ENCODE results near the genes G6PC3, SLC4A1 and DCAKD.

DNA sequence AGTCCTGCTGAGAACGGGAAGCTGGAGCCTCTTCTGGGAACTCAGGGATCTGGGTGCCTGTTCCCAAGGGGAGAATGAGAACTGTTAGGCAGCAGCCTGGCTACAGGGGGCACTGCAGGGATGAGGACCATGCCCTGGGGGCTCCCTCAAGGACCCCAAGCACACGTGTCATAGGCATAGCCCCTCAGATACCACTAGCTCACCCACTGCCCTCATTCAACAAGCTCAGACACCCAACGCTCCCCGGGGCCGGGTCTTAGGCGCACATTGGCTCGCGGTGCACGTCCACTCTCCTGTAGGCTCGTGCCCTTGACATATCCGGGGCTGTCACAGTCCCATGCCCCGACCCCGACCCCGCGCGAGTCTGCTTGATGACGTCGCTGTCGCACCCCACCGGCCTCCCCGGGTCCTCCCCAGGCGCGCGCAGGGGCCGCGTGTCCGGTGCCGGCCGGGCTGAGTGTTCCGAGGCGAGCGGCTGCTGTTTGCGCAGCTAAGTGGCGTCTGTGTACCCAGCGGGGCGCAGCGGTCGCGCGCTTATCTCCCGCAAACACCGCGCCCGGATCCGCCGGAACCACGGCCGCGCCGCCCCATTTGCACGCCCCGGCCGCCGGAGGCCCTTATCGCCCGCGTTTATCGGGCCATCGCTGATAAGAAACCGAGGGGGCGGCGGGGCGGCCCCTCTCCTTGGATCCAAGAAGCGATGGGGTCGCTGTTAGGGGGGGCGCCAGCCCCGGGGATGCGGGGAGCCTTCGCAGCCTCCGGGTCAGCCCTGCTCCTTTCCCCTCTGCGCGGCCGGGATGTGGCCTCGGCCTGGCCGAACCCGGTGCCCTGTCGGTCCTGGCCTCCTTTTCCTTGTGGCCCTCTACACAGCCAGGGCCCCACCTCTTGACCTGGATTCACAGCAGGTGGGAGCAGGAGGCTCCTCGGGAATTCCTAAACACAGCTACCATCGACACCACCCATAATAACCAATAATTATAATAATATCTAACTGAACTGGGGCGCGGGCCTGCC, 20.7 kb upstream of the NAGS start:
- PRO-cap, 4 experiments: no peak in any of the 4 experiments
- RAMPAGE, long total RNA, 2 experiments: no peak in any of the 2 experiments
- RRBS: 2% methylated on average over 49 of the region's 81 CpGs

DNA sequence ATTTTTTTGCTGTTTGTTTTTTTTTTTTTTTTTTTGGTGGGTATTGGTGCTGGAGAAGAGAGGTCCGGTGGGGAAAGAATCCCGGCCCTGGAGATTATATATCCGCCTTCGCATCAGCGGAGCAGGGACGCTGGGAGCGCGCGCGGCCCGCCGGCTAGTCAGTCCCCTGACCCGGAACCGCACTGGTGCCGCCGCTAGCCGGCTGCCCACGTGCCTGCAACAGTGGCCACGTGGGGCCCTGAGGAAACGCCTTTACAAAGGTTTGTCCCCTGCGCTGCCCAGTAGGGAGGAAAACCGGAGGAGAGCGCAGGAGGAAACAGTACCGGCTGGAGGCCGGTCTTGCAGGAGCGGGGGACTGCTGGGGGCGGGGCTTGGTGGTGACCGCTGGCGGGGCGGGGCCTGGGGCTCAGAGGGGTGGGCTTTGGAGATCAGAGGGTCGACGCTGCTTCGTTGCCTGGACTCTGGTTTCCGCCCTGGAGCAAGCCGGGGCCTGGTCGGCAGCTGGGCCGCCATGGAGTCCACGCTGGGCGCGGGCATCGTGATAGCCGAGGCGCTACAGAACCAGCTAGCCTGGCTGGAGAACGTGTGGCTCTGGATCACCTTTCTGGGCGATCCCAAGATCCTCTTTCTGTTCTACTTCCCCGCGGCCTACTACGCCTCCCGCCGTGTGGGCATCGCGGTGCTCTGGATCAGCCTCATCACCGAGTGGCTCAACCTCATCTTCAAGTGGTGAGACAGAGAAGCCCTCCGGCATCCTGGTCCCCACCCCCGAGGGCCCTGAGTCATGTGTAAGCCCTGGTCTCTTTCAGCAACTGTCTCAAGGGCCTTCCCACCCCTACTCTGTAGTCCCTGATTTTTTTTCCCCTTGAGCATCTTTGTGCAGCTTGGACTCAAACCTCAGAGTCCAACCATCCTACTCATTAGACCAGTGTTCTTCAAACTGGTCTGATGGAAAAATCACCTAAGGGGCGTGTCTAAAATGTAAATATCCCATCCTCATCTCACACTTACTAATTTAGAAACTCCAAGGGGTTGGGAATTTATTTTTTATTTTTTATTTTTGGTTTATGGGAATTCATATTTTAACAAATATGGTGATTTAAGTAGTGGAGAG, at the start of gene G6PC3:
Gene G6PC3, plus strand, starts transcription at position 281 of the 1,114 bp plus-strand sequence.
- PRO-cap, 4 experiments: peak in 4 of 4 experiments; most common plus-strand start position 319 of the sequence (in 4); most common minus-strand start position 184 of the sequence (in 4)
- RAMPAGE, long total RNA, 2 experiments: start-site peak on the plus strand in 1 of 2 experiments, centred at position 433 of the sequence, 65 reads per replicate
- RRBS: 1% methylated on average over 16 of the region's 56 CpGs

GRCh38 chr17:44105509-44106137, 17.8 kb downstream of the HDAC5 start:
- PRO-cap, 4 experiments: no peak in any of the 4 experiments
- RAMPAGE, long total RNA, 2 experiments: no peak in any of the 2 experiments
- RRBS: no CpG with 5 or more reads among the region's 7 CpGs

DNA sequence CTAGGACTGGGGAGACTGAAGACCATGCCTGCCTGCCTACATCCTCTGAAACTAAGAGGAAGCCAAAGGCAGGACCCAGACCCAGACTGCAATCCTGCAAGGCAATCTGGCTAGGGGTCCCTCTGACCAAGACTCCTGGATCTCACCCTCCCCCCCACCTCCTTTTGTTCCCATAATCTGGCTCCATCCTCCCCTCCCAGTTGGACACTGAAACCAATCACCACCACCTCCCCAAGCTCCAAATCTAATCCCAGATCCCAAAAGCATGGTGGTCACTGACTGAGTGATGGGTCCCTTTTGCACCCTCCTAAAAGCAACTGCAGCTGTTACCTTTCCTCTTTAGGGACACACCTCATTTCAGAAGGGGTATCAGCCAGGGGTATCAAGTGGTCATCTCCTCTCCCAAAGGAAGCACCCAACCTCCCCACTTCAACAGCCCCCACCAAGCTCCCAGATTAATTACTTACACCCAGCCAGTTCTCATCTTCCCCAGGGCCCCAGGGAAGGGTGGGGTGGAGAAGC, 1.2 kb downstream of the HDAC5 start:
- PRO-cap, 4 experiments: no peak in any of the 4 experiments
- RAMPAGE, long total RNA, 2 experiments: no peak in any of the 2 experiments

DNA sequence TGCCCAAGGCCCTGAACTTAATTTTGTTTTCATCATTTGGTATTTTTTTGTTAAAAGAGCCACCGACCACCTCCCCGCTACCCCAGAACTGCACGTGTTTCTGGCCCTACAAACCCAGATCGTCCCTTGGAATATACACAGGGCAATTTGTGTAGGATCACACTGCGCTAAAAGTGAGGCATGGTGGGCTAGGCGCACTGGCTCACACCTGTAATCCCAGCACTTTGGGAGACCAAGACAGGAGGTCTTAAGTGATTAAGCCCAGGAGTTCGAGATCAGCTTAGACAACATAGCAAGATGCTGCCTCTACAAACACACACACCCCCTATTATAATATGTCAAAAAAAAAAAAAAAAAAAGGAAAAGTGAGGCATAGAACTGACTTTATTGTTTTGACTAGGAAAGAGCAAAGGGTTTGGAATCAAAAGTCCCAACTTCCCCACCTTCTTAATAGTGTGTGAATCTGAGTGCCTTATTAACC, 3.5 kb upstream of the UBTF start:
- PRO-cap, 4 experiments: no peak in any of the 4 experiments
- RAMPAGE, long total RNA, 2 experiments: no peak in any of the 2 experiments
- RRBS: no CpG with 5 or more reads among the region's 7 CpGs

DNA sequence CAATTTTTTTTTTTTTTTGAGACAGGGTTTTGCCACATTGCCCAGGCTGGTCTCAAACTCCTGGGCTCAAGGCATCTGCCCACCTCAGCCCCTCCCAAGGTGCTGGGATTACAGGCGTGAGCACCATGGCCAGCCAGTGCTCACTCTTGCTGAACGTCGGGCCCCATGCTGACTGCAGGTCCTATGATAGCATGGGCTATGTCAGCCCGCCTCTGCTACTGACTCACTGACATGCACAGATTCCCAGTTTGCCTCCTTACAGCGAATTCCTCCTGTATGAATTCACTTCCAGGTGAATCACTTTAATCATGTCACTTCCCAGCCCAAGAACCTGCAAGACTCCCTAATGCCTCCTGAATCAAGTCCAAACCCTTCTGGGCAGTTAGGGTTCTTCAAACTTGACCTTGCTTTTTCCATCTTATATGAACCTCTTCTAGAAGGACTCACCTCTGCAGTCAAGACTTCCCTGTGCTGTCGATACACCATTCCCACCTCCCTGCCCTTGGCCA, 16.1 kb upstream of the UBTF start:
- PRO-cap, 4 experiments: peak in 1 of 4 experiments; most common minus-strand start position 174 of the sequence (in 1)
- RAMPAGE, long total RNA, 2 experiments: no peak in any of the 2 experiments
- RRBS: no CpG with 5 or more reads among the region's 6 CpGs

DNA sequence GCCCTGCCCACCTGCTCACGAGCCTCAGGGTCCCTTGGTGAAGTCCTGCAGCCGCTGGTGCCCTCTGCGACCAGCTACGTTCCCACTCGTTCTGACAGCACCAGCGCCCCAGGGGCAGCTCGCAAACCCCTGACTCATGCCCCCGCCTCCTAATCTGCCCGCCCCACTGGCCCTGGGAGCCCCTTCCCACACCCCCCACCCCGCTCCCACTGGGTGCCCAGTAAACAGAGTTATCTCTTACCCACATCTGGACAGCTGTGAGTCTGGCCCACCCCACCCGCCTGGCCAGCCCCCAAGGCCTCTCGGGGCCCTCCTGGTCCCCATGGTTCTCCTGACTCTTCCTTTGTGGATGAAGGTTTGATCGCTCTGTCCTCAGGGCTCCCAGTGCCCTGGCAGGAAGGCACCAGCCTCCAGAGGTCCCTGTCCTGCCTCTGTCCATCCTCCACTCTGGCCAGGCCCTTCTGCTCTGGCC, at the start of gene SLC4A1:
Gene SLC4A1, minus strand, starts transcription at position 93 of the 472 bp plus-strand sequence.
- PRO-cap, 4 experiments: no peak in any of the 4 experiments
- RAMPAGE, long total RNA, 2 experiments: no peak in any of the 2 experiments
- RRBS: no CpG with 5 or more reads among the region's 13 CpGs

DNA sequence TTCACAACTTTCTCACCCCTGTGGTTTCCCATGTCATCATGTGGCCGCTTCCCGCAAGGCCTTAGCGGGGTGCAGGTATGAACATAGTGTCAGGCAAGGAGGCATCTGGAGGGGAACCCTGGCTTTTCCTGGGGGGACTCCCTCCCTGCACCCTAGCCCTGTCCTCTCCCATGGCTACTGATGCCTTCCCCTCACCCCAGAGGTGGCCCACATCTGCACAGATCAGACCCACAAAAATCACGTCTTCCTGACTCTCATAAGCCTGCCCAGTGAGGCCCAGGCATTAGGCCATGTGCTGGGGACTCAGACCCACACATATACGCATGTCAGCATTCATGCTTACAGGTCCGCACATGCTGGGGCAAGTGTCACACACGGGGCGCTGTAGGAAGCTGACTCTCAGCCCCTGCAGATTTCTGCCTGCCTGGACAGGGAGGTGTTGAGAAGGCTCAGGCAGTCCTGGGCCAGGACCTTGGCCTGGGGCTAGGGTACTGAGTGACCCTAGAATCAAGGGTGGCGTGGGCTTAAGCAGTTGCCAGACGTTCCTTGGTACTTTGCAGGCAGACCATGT, 3.6 kb downstream of the GRN start:
- PRO-cap, 4 experiments: no peak in any of the 4 experiments
- RAMPAGE, long total RNA, 2 experiments: no peak in any of the 2 experiments
- RRBS: no CpG with 5 or more reads among the region's 10 CpGs

DNA sequence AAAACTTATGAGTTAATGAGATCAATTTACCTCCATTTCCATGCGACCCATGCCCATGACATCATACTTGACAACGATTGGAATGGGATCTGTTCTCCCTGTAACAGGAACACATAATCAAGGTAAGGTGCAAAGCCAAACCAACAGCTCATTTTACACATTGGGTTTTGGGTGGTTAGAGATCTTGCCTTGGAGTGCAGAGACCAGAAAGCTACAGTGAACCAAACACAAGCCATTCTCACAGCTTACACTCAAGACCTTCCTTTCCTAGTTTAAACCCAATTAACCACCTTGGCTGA, 46.9 kb upstream of the ITGA2B start:
- PRO-cap, 4 experiments: no peak in any of the 4 experiments
- RAMPAGE, long total RNA, 2 experiments: no peak in any of the 2 experiments
- RRBS: no CpG with 5 or more reads among the region's 2 CpGs

- PRO-cap, 4 experiments: no peak in any of the 4 experiments
- RAMPAGE, long total RNA, 2 experiments: no peak in any of the 2 experiments
- RRBS: no CpG with 5 or more reads among the region's 1 CpG
Observed at GRCh38 chr17:44438634-44439009, 49.2 kb upstream of the ITGA2B start.

DNA sequence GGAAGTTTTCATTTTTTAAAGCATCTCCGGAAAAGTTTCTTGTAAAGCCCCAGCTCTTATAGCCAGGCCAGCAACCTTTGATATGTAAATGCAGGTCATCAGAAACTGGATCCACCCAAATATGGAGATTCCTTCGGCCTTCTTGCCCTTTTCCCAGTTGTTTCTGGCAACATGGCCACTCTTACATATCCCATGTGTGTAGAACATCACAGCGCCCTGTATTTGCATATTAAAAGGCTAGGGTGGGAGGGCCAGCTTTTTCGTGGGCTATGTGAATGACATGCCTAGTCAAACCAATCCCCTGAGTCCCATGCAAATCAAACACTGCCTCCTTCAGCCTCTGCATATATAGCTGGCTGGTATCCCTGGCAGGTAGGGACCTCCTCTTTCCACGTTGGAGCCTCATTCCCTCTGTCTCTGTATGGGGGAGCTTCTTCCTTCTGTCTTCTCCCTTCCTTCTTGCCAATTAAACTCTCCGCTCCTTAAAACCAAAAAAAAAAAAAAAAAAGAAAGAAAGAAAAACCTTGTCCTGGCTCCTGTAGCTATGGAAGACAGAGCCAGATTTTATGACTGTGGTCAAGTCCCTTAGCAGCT, 8.6 kb upstream of the GPATCH8 start:
- PRO-cap, 4 experiments: no peak in any of the 4 experiments
- RAMPAGE, long total RNA, 2 experiments: no peak in any of the 2 experiments
- RRBS: no CpG with 5 or more reads among the region's 6 CpGs

GRCh38 chr17:44559602-44560229, 2.4 kb downstream of the FZD2 start:
- PRO-cap, 4 experiments: no peak in any of the 4 experiments
- RAMPAGE, long total RNA, 2 experiments: no peak in any of the 2 experiments
- RRBS: no CpG with 5 or more reads among the region's 12 CpGs

DNA sequence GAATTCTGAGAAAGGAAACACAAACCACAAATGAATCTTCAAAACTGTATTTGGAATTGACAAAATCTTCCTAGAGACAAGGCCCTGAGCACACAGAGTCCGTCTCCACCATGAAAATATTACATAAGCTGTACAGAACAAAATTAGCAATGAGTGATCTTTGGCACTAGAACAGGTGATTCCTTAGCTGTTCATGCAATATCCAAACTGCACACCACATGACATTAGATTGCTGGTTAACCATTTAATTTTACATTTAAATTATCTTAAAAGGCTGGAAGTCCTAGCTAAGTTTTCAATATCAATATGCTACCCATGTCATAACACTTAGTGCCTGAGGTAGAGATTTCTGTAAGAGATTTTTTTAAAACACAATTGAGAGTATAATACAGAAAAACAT, 31.7 kb downstream of the GJC1 start:
- PRO-cap, 4 experiments: no peak in any of the 4 experiments
- RAMPAGE, long total RNA, 2 experiments: no peak in any of the 2 experiments
- RRBS: no CpG with 5 or more reads among the region's 1 CpG

DNA sequence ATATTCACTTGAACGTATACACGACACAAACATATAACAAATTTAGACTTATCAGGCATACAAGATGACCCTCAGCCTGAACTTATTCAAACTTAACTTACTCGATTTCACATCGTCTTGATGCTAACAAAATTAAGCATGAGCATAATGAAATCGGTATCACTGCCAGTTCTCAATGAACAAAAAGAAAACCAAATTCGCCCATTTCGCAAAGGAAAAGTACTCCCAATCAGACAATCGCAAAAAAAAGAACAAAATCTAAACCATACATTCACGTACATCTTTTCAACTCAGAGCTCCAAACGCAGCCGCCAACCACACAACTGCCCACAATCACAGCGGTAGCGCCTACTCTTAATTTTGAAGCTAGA, 1.1 kb downstream of the GJC1 start:
- PRO-cap, 4 experiments: no peak in any of the 4 experiments
- RAMPAGE, long total RNA, 2 experiments: no peak in any of the 2 experiments
- RRBS: no CpG with 5 or more reads among the region's 13 CpGs

- PRO-cap, 4 experiments: no peak in any of the 4 experiments
- RAMPAGE, long total RNA, 2 experiments: no peak in any of the 2 experiments
- RRBS: no CpG with 5 or more reads among the region's 14 CpGs
Observed at GRCh38 chr17:44932568-44933518, 14.7 kb downstream of the KIF18B start.

DNA sequence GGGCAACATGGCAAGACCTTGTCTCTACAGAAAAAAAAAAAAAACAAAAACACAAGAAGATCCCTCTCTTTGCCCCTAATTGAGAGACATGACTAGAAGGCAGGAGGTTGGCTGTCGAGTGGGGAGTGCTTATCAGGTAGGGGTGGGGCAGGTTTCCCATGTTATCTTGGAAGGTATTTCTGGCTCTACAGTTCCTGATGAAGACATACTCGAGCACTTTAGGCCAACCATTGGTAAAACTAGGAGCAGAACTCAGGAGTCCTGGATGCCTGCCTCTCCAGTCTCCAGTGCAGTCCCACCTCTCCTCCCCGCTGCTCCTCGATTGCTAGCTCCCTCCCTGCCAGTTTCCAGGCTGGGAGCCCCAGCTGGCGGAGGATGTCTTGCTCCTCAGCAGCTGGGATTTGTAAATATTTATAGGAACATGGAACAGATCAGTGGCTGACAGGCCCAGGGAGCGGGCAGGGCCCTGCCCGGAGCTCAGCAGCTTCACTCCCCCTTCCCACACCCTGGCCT, 11.3 kb upstream of the C1QL1 start:
- PRO-cap, 4 experiments: no peak in any of the 4 experiments
- RAMPAGE, long total RNA, 2 experiments: no peak in any of the 2 experiments
- RRBS: 6% methylated on average over 1 of the region's 7 CpGs

GRCh38 chr17:44995439-44995974, 27.4 kb upstream of the C1QL1 start:
- PRO-cap, 4 experiments: no peak in any of the 4 experiments
- RAMPAGE, long total RNA, 2 experiments: no peak in any of the 2 experiments
- RRBS: 49% methylated on average over 4 of the region's 11 CpGs

- PRO-cap, 4 experiments: peak in 4 of 4 experiments; most common plus-strand start chr17:45052080 (in 4); most common minus-strand start chr17:45051291 (in 4)
- RAMPAGE, long total RNA, 2 experiments: start-site peak on the minus strand in 1 of 2 experiments, at chr17:45051492-45051529 at its widest, 10 reads per replicate
- RRBS: 2% methylated on average over 32 of the region's 135 CpGs
Observed at GRCh38 chr17:45051007-45052290, at the start of gene DCAKD. TSS of gene DCAKD (minus strand) at chr17:45051632.

- PRO-cap, 4 experiments: no peak in any of the 4 experiments
- RAMPAGE, long total RNA, 2 experiments: no peak in any of the 2 experiments
- RRBS: no CpG with 5 or more reads among the region's 4 CpGs
Observed at GRCh38 chr17:45093556-45093779, 32.4 kb downstream of the NMT1 start.

DNA sequence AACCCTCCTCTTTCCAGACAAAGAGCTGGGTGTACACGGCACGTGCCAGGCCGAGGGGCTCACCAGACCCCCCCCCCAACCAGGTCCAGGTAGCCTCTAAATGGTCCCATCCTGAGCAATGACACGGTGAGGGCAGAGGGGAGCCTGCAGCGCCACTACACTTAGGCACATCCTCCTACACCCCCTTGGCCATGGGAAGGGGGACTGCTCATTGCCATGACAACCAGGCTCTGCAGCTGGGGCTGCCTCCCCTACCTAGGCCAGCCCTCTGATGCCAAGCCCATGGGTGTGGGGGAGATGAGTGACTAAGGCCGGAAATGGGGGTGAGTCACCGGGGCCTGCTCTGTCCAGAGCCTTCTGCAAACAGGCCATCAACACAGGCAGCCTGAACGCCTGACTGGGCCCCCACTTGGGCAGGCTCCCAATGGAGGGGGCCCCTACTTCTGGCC, 8.4 kb downstream of the PLCD3 start:
- PRO-cap, 4 experiments: peak in 2 of 4 experiments; most common plus-strand start position 371 of the sequence (in 2); most common minus-strand start position 265 of the sequence (in 1)
- RAMPAGE, long total RNA, 2 experiments: no peak in any of the 2 experiments
- RRBS: no CpG with 5 or more reads among the region's 8 CpGs